Thoracic aorta endothelial cell (primary cell): Measurements from ENCODE around the gene CCDC194.

DNA sequence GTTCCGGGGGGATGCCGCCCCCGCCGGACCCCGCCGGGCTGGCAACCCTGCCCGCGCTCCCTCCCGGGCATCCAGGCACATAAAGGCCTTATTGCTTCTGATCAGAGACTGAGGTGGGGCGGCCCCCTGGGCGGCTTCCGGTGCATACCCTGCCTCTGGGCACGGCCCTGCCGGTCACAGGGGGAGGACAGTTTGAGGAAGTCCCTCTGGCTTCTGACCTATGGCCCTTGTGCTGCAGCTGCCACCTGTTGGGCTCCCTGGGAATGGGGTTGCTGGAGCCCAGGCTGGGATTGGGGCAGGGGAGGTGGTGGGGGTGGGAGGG is 10.8 kb downstream of the ANO8 start:
- CAGE, long polyA plus RNA = no peak

GRCh38 chr19:17391529-17392355 is 2.3 kb downstream of the CCDC194 start:
- CAGE, long polyA plus RNA = no peak

DNA sequence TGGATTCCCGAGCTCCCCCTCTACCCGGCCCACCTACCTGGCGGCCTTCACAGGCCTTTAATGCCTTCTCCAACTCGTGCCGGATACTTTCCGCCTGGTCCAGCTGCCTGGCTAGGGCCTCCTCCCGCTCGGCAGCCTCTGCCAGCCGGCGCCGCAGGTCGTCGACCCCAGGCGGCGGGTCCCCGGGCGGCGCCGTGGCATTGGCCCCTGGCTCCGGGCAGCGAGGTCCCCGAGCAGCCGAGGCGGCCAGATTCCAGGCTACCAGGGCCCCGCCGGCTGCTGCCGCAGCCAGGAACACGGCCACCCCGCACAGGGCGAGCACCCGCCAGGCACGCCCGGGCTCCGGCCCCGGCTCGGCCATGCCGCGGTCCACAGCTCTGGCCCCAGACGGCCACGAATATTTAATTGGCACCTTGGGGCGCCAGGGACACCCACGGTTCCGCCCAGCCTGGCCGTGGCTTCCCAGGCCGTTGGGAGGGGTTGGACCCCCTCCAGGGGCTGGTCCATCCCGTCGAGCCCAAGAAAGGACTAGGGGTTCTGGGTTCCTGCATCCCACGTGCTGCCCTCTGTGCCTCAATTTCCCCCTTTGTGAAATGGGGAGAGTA is at the start of gene CCDC194:
CCDC194 (minus strand) TSS at position 399 of the 605 bp plus-strand sequence.
- CAGE, long polyA plus RNA = no peak

GRCh38 chr19:17406338-17406632 is 855 bp upstream of the BST2 start:
- CAGE, long polyA plus RNA = no peak

- CAGE, long polyA plus RNA = no peak
Observed at GRCh38 chr19:17576884-17577683, 21.6 kb downstream of the COLGALT1 start.

GRCh38 chr19:17577837-17578280 is 22.4 kb downstream of the COLGALT1 start:
- CAGE, long polyA plus RNA = no peak

DNA sequence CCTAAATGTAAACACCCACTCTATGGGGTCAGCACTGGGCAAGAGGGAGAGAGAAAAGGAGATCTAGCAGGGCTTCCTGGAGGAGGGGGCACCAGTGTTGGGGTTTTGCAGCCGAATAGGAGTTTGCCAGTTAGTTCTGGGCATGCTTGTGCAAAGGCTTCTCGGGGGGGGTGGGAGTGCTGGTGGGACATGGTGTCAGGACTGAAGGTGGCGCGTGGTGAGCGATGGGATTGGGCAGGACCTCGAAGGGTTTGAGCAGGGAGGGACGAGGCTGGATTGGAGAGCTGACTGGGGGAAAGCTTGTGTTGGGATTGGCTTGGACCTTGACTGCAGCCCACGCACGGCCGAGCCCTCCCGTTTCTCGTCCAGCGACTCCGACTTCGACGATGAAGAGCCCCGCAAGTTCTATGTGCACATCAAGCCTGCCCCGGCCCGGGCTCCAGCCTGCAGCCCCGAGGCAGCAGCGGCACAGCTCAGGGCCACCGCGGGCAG is 19.2 kb upstream of the B3GNT3 start:
- CAGE, long polyA plus RNA = no peak

DNA sequence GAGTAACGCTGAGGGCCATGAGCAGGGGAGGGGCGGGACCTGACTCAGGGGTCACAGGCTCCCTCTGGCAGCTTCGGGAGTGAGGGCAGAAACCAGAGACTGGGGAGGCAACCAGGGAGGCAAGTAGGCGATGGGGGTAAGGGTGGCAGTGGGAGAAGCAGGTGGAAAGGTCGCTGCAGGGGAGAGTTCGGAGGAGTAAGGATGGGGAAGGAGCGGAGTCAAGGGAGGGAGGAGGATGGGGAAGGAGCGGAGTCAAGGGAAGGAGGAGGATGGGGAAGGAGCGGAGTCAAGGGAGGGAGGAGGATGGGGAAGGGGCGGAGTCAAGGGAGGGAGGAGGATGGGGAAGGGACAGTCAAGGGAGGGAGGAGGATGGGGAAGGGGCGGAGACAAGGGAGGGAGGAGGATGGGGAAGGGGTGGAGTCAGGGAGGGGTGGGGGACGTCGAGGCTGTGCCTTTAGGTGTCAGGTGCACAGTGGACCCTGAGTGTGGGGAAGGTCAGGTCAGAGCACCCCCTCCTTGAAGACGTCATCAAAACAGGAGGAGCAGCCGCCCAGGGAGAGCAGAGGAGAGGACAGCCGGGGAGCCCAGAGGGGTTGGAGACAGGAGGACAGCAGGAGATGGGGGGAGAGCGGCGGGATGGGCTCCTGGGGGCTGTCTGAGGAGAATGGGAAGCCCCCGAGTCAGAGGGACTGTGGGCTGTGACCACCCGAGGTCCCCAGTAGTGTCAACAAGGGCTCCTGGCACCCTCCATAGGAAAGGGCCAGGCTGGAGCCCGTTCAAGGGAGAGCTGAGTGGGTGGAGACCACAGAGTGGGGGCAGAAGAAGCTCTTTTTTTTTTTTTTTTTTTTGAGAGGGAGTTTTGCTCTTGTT is 15.4 kb upstream of the B3GNT3 start:
- CAGE, long polyA plus RNA = no peak

- CAGE, long polyA plus RNA = no peak
Observed at GRCh38 chr19:17844036-17844398, 3.8 kb downstream of the JAK3 start.

DNA sequence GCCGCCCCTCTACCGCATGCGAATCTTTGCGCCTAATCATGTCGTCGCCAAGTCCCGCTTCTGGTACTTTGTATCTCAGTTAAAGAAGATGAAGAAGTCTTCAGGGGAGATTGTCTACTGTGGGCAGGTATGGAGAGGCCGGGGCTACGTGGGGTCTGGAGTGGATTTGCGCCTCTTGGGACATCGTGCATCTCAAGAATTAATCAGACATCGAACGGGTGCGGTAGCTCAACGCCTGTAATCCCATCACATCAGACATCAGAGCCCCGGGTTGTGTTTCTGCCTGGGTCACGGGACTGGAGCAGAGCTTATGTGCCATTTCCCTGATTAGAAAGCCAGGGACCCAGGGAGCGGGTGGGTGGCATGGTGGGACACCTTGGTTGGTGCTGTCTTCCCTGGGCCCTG is 1.6 kb downstream of the RPL18A start:
- CAGE, long polyA plus RNA = no peak

GRCh38 chr19:17861872-17862494 is 2.3 kb downstream of the RPL18A start:
- CAGE, long polyA plus RNA = no peak

DNA sequence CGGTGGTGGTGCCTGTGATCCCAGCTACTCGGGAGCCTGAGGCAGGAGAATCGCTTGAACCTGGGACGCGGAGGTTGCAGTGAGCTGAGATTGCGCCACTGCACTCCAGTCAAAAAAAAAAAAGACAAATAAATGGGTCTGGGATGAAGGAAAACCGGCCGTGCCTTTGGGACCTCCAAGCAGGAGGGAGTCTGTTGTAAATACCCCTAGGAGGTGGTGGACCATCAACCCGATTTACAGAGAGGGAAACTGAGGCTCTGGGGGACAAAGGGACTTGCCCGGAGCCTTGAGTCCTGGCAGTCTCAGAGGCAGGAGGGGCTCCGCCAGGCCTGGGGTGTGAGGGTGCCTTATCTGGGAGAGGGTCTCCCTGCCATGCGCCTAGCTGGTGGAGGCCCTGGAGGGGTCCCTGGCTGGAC is 16.0 kb downstream of the KCNN1 start:
- CAGE, long polyA plus RNA = no peak

- CAGE, long polyA plus RNA = no peak
Observed at GRCh38 chr19:18123692-18124434, 26.3 kb downstream of the MAST3 start.

DNA sequence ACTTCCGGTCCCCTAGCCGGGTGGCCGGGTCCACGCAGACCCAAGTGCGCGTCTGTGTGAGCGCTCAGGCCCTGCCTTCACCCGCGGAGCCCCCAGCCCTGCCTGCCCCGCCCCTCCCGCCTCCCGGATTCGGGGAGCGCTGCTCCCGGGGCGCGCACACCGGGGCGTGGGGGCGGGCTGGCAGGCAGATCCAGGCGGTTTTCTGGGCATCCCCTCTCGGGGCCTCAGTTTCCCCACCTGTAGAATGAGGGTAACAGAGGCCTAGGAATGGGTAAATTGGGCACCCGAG is 638 bp downstream of the PIK3R2 start:
- CAGE, long polyA plus RNA = no peak

DNA sequence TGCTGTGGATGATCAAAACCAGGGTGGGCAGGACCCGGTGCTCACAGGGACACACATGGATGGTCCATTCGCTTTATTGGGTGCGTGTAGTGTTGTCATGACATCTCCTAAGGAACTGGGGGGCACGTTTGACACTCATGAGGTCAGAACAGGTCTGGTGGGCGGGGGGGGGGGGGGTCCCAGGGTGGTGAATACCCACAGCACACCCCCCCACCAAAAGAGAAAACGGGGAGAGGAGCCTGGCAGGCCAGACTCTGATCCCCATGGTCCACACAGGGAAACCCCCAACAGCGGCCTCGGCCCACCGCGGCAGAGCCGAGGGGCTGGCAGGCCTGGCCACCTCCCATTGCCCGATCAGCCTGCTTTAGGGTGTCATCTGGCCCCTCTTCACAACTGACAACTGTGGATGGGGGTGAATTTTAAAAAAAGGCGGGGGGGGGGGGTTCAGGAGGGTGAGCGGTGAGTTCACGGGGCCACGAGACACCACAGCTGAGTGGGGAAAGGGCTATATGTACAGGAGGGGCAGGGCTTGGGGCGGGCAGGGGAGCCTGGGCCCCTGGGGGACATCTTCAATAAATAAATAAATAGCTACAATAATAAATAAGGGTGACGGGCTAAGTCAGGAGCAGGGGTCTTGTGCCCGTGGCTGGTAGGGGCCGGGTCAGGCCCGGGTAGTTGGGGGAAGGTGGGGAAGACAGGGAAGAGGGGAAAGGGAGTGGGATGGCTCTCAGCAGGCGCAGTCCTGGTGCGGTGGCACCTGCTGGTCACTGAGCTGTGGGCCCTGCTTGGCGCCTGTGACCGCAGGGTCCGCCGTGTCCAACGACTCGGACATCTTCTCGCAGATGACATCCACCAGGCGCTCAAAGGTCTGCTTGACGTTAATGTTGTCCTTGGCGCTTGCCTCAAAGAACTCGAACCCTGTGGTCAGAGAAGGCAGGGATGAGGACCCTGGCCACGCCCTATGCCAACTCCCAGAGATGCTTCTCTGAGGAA is 4.0 kb downstream of the MPV17L2 start:
- CAGE, long polyA plus RNA = no peak

GRCh38 chr19:18204544-18204971 is 716 bp upstream of the RAB3A start:
- CAGE, long polyA plus RNA = no peak

DNA sequence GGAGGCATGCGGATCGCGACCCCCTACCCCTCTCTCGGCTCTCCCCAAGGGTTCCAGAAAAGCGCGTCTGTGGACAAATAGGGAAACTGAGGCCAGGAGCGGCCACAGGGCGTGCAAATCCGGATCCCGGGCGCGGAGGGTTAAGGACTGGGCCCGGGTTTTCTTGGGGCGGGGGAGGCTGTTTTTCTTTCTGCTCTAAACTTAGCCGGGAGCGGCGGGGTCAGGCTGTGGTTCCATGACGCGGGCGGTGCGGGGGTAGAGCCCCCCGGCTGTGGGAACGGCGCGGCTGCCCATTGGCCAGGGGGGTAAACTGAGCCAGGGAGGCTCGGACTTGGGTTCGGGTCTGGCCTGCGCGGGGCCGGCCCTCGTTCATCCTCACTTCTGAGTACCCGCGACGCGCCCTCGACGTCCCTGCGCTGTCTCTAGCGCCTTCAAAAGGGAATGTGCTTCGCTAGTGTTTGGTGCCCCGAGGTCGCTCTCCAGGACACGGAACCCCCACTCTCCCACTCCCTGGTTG is 1.3 kb downstream of the PDE4C start:
- CAGE, long polyA plus RNA = no peak

- CAGE, long polyA plus RNA = no peak
Observed at GRCh38 chr19:18266210-18267209, 7.7 kb downstream of the IQCN start.

GRCh38 chr19:18279310-18279913 is 2.0 kb downstream of the JUND start:
- CAGE, long polyA plus RNA = no peak

- CAGE, long polyA plus RNA = no peak
Observed at GRCh38 chr19:18292202-18292435, 10.7 kb upstream of the JUND start.